Cardiac fibroblast (primary cell): ENCODE measurements around the genes ORC4 and MBD5.

DNA sequence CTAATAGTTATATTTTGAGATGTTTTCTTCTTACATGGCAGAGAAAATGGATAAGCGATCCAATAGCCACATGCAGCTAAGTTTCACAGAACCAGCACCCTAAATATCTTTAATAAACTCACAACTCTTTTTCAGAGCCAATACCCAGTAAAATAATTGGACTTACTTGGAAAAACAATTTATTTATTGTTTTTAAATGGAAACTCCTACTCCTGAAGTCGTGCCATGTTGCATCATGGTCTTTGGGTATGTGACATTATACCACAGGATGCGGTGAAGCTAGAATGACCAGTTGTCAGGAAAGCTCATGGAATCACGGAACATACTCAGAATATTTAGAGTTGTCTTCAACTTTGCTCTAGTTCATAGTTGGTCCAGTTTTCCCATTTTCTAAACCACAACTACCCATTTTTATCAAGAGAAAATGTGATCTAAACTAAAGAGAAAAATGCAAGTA is 516.3 kb upstream of the ZEB2 start:
- RRBS = no CpG with 5 or more reads among the region's 4 CpGs

DNA sequence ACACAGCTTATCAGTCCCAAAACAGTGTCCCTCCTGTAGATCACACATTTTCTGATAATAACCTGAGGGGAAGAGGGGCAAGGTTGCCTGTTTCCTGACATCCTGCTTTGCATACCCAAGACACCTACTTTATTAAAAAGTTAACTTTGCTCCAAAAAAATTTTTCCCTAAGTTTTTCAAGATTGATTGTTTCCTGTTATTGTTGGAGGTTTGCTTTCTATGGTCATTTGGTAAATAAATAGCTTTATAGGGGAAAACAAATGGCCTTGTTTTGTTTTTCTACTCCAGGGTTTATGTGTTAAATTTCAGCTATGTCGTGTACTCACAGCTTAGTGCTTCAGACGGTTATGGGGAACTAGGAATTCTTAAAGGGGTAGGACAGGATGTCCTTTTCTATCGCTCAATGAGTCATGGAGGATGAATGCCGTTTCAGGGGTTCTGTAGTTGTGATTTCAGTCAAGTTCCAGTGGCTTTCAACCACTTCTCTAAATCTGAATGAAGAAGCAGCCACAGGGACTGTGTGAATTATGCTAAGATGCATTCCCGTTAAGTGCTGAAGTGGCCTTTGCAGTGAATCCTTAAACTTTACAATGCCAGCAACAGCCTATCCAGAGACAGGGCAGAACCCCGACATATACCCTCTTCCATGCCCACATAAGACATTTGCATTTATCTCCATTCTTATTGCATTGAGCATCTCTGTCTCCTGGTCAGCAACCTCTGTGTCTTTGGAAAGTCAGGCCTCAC is 1231.6 kb upstream of the ZEB2 start:
- RRBS = no CpG with 5 or more reads among the region's 6 CpGs

DNA sequence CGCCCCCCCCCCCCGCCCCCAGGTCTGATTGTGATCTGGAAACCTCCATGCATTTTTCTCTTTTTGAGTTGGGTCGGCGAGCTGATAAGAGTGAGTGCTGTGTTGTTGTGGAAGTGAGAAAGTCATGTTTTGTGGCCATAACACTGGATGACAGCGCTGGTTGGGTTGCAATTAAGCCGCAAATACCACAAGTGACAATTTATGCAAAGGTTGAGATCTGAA is 429 bp downstream of the ACVR2A start:
- RRBS = no CpG with 5 or more reads among the region's 6 CpGs

GRCh38 chr2:148020554-148020813 is at the start of gene ORC4:
TSS of gene ORC4 (minus strand) at chr2:148020737.
- RRBS = no CpG with 5 or more reads among the region's 22 CpGs

DNA sequence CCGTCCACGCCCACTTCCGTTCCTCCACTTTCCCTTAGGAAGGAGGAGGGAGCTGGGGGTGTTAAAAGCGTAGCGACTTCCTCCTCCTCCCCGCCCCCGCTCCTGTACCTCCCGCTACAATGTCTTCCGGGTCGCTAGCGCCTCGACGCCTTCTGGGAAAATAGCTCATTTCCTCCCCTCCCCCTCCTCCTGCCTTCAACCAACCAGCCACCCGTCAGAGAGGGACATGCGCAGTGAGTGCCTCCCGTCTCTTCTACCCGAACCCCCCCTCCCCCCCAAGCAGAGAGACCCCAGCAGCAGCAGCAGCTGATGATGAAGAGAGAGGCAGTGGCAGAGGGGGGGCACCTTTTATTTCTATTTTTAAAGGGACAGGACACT is at the start of gene MBD5:
Gene MBD5 (plus strand): TSS at position 278 of the 378 bp plus-strand sequence.
- RRBS = no CpG with 5 or more reads among the region's 17 CpGs

- RRBS = no CpG with 5 or more reads among the region's 6 CpGs
Measured at GRCh38 chr2:148345481-148346051, 299.0 kb upstream of the EPC2 start.

GRCh38 chr2:148528188-148528566 is 116.4 kb upstream of the EPC2 start:
- RRBS = no CpG with 5 or more reads among the region's 3 CpGs

- RRBS = no CpG with 5 or more reads among the region's 4 CpGs
Measured at GRCh38 chr2:148707252-148707938, 62.8 kb downstream of the EPC2 start.

GRCh38 chr2:149365605-149365960 is 35.2 kb downstream of the LYPD6 start:
- RRBS = no CpG with 5 or more reads among the region's 1 CpG

DNA sequence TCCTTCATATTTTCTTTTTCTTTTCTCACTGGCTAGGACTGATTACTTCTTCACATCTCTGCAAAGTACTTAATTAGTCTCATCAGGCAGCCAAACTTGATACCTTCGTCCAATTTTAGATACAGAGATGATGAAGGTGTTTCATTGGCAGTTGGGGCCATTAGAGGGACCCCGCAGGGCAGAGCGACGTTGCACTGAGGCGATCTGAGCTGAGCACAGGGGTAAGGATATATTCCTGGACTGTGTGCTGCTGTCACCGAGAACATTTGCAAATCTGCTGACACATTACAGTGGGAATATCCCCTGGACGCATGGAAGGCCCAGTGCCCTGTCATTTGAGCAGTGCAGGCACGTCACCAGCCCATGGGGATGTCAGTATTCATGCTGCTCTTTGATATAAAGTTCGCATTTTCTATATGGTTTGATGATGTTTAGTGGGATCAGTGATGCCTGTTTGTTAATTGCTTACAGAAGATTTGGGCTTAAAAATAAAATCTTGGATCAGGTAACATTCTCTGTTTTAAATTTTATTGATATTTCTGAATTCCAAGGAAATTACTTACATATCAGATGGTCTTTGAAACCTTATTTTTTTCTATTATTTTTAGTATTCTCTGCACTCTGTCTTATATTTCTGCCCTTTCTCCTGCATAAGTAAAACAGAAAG is 10.5 kb upstream of the MMADHC start:
- RRBS = no CpG with 5 or more reads among the region's 9 CpGs

GRCh38 chr2:149868582-149869018 is 281.0 kb upstream of the MMADHC start:
- RRBS = no CpG with 5 or more reads among the region's 2 CpGs

GRCh38 chr2:150125046-150125615 is 362.3 kb downstream of the RND3 start:
- RRBS = no CpG with 5 or more reads among the region's 6 CpGs

DNA sequence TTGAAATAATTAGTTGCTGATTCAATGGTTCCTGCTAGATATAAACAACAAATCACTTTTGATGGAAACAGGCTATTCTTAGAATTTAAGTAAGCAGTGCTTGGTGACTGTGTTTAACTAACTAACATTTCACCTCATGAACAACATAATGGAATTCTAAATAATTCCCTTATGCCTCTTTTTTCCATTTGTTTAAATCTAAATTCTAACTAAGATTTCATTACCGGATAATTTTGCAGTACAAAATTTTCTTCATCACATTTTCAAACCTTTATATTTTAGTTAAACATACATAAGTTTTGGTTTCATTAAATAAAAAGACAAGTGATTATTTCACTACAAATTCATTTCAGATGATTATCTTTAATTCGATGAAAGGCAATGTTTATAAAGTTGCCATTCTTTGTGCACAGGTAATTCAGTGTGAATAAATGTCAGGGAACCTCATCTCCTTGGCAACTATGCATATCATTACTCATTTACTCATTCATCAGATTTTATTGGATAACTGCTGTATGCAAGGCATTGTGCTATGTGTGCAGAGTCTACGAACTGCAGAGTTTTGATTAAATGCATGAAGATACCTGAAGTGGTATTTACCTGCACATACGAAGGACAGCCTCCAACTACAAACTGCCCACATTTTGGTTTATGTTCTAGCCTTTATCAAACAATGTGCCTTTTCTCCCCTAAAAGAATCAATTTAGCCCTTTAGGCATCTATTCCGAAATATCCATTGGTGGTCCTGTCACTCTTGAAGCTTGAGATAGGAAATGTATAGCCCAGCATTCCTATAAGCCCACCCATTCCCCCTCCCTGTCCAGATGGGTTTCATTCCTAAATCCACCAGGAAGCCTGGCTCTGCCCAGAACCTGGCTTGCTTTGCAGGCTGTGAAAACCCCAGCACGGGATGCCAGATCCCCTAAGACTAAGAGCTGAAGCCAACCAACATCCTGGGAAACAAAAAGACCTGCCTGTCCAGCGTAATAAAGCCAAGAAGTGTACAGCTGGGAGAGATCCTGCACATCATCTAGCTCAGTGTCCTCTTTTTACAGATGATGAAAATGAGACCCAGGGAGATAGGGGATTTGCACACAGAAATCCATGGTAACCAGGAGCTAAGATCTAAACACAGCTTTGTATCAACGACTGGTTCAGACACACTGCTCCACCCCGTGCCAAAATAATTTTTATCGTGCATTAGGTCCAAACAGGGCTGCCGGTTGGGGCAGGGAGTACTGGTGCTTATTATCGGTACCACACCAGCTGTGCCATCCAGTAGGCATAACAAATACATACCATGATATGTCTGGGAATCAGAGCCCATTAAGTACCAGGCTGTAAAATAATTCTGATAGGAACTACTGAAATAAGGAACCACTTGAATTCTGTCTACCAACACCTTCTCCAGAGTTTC is 3.3 kb downstream of the RND3 start:
- RRBS = no CpG with 5 or more reads among the region's 12 CpGs

GRCh38 chr2:150485841-150486882 is 1.3 kb downstream of the RND3 start:
- RRBS = 6% methylated on average over 1 of the region's 87 CpGs

DNA sequence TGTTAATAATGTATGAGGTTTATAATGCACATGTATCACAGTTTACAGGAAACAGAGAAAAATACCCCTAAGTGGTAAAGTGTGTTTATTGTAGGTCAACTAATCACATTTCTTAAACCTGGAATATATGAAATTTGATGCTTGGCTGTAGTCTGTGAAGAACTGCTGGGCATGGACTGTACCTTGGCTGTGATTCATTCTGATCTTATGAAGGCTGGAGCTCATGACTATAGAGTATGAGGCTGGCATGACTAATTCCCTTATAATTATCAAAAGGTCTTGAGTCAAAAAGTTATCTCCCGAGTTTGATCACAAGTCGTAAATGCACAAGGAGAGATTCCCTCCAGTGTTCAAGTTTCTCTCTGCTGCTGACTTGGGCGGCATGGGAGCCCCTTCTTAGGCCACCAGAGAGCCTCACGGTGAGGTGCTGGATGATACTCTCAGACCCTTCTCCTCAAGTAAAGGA is 134.4 kb upstream of the RND3 start:
- RRBS = no CpG with 5 or more reads among the region's 4 CpGs

GRCh38 chr2:151464929-151465684 is 55.4 kb downstream of the RIF1 start:
- RRBS = no CpG with 5 or more reads among the region's 5 CpGs

GRCh38 chr2:151891664-151892401 is 63.6 kb upstream of the ARL5A start:
- RRBS = no CpG with 5 or more reads among the region's 9 CpGs

DNA sequence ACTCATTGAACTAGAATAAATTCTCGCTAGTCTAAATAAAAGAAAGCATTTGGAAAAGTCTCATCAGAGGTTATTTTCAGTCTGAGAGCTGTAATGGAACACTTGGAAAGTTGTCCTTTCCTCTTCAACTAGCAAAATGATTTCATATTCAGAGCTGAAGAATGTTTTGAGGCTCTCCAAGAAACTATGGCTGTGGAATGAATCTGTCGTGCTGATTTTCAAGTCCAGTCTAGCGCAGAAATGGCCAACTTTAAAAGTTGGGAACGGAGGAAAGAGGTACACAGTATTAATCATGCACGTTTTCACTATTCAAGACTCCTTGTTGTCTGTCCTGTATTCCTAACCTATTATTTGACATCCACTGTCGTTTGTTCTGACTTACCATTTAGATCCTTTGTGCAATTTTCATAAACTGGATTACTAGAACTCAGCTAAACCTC is 182.5 kb downstream of the PRPF40A start:
- RRBS = no CpG with 5 or more reads among the region's 6 CpGs

DNA sequence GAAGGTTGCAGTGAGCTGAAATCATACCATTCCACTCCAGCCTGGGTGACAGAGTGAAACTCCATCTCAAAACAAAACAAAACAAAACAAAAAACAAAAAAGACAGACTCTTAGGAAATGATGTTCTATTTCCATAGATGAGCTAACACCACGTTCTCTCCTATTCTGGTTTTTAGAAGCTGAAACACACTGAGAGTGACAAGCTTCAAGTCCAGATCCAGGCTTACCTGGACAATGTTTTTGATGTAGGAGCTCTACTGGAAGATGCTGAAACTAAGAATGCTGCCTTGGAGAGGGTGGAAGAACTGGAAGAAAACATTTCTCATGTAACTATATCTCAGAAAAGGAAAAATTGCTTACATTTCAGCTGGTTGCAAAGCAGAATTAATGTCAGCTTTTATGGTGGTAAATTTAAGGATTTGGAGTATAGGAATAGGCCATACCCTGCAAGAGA is 102.6 kb downstream of the PRPF40A start:
- RRBS = no CpG with 5 or more reads among the region's 1 CpG

DNA sequence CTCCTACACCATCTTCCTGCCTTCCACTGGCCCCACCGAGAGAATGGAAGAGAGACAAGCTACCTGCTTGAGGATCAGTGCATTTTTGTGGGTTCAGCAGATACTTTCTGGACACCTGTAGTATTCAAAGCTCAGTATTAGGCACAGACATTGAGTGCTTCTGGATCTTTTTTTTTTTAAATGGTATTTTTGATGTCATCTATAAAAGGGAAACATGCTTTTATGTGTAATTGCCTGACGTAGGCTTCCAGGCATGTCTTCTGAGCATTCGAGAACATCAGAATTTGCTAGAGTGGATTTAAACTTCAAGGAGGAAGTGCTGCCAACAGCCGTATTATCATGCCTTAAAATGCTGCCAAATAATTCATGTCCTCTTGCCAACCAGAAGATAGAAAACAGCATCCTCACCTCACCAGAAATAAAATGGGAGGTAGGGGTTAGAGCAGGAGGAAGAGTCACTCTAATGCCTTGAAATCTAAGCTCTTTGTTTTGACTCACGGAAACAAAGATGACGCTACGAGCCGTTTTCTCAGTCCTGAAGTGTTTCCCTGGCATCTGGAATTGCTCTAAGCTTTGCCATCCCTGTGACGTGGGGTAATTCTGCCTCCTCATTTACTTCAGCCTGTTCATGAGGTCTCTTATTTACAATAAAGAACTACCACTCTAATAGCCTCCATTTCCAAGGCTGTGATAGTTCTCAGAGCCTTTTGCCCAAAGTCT is 97.2 kb downstream of the PRPF40A start:
- RRBS = no CpG with 5 or more reads among the region's 9 CpGs